ENCODE measurements around a stretch of chr14.

DNA sequence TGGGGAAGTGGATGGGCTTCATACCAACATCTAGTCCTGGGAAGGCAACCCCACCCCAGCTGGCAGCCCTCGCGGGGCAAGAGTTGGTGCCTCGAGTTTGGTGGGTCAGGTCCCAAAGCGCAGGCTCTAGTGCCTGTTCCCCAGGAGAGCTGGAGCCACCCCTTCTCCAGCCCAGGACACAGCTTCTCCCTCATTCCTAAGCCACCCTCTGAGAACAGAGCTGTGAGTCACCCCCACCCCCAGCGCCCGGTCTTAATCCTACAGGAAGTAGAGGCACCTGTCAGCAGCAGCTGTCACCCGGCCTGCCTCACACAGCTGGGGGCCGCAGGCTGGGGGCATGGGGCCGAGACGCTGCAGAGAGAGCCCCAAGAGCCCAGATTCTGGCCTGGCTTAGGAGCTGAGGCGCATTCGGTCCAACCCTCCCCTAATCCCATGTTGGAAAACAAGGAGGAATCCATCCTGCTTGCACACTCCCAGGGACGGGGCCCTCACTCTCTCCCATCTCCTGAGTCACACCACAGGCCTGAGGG is 5.1 kb downstream of the NUDT14 start:
- PRO-cap, result no peak

DNA sequence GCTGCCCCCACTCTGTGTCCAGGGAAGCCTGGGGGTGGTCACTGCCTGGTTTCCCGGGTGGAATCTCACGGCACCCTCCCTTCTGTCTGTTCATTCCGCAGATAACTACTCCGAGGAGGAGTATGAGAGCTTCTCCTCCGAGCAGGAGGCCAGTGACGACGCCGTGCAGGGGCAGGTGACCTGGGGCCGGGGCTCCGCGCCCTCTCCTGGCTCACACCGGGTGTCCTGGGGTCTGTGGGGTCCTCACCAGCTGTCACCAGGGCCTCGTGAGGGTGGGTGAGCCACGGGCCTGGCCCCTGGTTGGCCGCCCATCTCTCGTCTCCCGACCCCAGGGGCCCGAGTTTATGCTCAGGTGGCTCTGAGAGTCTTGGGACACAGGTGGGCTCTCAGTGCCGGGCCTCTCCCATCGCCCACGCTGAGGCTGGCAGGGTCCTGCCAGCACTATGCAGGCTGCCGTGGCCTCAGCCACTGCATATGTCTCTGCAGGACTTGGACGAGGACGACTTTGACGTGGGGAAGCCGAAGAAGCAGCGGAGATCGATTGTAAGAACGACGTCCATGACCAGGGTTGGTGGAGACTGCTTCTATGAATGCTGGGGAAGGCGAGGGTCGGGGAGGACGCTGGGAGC is 30.3 kb upstream of the TEX22 start:
- PRO-cap, result no peak

DNA sequence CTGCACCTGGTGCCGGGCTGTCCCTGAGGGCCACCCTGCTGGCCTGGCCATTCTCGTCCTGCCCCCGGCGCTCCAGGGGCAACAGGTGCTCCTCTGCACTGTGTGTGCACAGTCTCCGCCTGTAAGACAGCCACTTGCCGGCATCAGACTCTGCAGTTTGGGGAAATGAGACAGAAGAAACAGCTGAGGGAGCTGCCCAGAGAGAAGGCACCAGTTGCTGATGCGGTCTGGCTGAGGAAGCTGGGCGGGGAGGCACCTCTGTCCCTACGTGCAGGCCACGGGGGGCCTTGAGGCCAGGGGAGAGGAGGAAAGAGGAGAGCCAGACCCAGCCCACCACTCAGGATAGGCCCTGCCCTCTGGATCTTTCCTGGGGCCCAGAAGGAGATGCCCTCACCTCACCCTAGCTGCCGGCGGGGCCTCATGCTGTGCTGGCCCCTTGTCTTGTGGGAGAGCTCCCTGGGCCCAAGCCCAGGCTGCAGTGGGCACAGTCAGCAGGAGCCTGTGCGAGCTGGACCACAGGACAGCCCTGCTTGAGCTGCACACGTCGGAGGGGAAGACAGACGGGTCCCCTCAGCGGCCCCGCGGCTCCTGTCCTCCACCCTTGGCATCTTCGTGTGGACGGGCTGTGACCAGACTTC is 9.6 kb upstream of the TEX22 start:
- PRO-cap, result unidirectional peak, minus-strand start at position 159 of the sequence; bidirectional peak, plus-strand start at position 213 of the sequence, minus-strand start at position 159 of the sequence

DNA sequence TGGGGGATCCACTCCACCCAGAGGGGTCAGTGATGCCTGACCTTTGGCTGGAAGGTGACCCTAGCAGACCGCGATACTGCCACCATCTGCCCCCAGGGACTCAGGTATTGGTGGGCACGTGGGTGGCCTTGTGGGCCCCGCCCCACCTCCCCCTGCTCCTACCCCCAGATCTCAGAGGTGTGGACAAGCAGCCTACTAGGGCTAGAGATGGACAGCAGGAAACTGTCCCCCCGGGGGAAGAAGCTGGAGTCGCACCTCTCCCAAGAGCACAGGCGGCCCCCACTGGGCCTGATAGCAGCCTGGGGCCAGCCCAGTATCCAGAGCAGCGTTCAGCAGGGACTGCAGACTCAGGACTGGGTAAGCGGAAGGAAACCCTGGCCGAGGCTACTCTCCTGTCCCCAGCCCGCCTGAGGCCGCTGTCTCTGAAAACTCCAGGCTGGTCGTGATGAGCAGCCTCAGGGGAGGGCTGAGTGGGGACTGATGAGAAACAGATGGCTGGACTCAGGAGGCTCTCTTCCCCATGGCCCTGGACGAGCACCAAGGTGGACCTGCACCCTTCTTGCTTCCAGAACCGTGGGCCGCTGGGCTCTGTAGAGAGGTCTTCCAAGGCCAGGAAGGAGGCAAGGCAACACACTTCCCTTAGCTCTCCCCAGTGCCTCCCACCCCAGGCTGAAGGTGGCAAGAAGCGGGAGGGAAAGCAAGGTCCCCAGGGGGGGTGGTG is 956 bp downstream of the TEX22 start:
- PRO-cap, result no peak

GRCh38 chr14:105441921-105443335 is 22.8 kb downstream of the MTA1 start:
- PRO-cap, result no peak

GRCh38 chr14:105480448-105481720 is 5.8 kb upstream of the CRIP1 start:
- PRO-cap, result unidirectional peak, plus-strand start at chr14:105481068; unidirectional peak, plus-strand start at chr14:105481323; unidirectional peak, minus-strand start at chr14:105481653

DNA sequence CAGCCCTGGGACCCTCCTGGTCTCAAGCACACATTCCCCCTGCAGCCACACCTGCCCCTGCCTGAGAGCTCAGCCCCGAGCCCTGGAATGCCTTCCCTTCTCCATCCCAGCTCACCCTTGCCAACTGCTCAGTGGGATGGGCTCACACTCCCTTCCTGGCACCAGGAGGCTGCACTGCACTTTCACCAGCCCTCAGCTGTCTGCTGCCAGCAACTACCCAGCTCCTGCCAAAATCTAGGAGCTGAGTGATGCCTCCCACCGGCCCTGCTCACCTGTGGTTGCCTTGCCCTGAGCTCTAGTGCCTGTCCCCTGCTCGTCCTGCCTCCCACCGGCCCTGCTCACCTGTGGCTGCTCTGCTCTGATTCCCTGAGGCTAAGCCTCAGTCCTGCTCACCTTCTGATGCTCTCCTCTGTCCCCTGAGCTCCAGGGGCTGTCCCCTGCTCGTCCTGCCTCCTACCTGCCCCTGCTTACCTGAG is 119.8 kb downstream of the TMEM121 start:
- PRO-cap, result no peak

GRCh38 chr14:105747671-105748616 is 221.6 kb downstream of the TMEM121 start:
- PRO-cap, result no peak

GRCh38 chr14:105854012-105854832 is 327.8 kb downstream of the TMEM121 start:
- PRO-cap, result no peak

DNA sequence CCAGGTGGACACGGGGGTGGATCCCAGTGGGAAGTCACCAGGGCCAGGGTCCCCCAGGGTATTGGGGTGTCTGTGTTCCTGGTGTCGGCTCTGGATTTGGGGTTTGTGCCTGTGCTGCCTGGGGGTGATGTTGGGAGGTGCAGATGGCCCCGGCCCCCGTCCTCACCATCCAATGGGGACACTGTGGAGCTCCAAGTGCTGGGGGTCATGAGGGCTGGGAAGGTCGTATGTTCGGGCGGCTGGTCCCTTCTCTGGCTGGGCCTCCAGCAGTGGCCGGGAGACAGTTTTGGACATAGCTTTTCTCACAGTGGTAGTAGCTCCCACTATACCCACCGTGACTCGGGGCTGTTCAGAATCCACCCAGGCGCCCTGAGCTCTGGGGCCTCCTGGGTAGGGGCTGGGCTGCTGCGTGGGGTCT is 354.4 kb downstream of the TMEM121 start:
- PRO-cap, result no peak

DNA sequence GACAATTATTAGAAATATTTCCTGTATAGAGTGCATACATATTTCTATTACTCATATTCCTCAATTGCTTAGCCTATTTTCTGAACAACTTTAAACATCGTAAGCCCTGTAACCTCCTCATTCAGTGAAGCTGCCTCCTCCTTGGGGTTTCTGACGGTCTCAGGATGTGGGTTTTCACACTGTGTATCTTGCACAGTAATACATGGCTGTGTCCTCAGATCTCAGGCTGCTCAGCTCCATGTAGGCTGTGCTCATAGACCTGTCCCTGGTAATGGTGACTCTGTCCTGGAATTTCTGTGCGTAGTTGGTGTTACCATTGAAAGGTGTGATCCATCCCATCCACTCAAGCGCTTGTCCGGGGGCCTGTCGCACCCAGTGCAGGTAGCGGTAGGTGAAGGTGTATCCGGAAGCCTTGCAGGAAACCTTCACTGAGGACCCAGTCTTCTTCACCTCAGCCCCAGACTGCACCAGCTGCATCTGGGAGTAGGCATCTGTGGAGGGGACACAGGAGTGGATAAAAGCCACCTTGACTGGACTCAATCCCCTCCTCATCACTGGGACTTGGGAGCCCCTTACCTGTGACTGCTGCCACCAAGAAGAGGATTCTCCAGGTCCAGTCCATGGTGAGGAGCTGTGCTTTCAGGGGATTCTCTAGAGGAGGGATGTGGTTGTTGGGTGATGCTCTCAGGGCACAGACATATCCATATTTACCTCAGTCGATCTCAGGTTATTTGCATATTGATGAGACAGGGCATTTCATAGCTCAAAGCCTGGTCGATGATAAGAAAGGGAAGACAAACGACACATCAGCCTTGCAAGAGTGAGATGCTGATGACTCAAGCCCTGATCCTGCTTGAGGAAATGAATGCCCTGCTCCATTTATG is 980.7 kb downstream of the TMEM121 start:
- PRO-cap, result no peak

DNA sequence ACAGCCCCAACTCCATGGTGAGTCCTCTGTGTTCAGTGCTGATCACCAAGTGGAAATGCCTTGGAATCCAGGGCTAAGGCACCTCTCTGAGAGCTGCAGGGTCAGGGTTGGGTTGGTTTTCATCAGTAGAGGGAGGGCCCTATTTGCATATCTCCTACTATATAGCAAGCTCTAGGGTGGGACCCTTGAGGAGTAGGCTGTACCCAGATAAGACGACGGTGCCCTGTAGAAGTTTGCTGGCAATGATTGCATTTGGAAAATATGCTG is 1011.8 kb downstream of the TMEM121 start:
- PRO-cap, result no peak

GRCh38 chr14:106557290-106557795 is 1031.0 kb downstream of the TMEM121 start:
- PRO-cap, result no peak

DNA sequence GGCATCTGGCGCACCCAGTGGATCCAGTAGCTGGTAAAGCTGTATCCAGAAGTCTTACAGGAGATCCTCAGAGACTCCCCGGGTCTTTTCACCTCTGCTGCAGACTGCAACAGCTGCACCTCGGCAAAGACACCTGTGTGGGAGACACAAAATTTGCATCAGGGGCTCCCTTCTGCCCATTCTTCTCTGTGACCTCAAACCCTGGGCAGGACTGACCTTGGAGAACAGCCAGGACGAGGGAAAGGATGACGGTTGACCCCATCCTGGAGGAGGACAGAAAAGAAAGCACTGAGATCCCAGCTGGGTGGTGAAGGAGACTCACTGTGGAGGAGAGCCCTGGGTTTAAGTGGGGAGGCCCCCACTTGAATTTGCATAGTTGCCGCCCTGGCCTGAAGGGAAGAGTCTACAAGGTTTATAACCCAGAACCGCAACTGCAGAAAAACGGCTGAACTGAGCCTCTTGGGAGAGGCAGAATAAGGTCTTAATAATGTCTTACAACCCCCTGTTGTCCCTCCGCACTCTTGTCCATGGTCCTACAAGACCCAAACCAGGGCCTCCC is 1325.0 kb downstream of the TMEM121 start:
- PRO-cap, result no peak